T47D (cell line): ENCODE results near the genes ZNF454 and ADAMTS2.

GRCh38 chr5:177495322-177496005 is 1.9 kb downstream of the PDLIM7 start:
- RRBS = no CpG with 5 or more reads among the region's 12 CpGs

GRCh38 chr5:177502977-177504158 is 6.0 kb upstream of the PDLIM7 start:
- RRBS = 82% methylated on average over 7 of the region's 44 CpGs

- RRBS = no CpG with 5 or more reads among the region's 5 CpGs
Observed at GRCh38 chr5:177693813-177694132, 93.8 kb downstream of the B4GALT7 start.

DNA sequence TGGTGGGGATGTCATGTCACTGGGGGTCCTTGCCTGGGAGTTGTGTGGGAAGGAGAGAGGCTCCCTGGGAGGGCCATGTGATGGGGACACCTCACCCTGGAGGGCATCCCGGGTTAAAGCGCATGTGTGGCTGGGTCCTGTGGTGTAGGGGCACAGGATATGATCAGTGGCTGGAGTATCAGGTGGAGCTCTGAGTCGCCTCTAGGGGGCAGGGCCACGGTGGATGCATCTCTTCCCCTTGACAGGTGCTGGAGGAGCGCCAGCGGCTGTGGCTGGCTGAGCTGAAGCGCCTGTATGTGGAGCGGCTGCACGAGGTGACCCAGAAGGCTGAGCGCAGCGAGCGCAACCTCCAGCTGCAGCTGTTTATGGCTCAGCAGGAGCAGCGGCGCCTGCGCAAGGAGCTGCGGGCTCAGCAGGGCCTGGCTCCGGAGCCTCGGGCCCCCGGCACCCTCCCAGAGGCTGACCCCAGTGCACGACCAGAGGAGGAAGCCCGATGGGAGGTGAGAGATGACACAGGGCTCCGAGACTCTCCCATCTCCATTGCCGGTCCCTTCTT is 7.6 kb downstream of the N4BP3 start:
- RRBS = 94% methylated on average over 4 of the region's 23 CpGs

GRCh38 chr5:178121469-178122112 is 8.3 kb downstream of the N4BP3 start:
- RRBS = 73% methylated on average over 5 of the region's 33 CpGs

GRCh38 chr5:178126236-178127174 is 4.3 kb upstream of the RMND5B start:
- RRBS = no CpG with 5 or more reads among the region's 18 CpGs

DNA sequence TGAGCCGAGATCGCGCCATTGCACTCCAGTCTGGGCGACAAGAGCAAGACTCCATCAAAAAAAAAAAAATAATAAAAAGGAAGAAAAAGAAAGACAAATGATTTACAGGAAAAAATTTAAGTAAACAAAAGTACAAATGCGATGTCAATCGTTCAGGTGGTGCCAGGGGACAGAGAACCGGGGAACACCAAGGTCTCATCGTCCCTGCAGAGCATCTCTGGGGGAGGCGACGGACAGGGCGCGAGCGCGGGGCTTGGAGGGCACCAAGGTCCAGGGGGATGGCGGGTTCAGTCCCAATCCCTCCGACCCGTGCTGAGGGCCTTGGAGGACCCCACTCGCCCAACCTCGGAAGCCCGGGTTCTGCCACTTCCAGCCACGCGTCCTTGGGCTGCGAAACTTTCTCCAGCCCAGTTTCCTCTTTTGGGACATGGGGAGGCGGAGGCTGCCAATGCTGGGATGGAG is 549 bp upstream of the HNRNPAB start:
- RRBS = no CpG with 5 or more reads among the region's 24 CpGs

DNA sequence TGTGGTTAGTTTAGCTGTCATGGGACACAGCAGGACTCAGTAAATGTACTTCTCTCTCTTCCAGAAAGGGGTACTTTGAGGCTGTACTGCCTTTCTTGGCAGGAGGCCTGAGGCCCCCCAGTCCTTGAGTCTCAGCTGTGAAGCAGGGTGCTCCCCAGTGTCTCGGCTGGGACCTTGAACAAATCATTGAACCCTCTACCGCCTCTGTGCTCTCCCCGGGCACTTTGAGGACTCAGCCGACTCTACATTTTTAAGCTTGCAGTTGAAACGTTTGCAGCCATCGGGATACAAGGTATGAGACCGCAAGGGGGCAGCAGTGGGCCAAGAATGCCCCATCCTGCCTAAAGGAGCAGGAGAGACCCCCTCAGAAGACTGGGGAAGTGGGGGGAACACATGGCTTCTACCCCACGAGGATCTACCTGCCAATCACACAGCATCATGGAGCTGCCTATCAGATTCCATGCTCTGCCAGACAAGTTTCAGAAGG is 2.3 kb upstream of the PHYKPL start:
- RRBS = no CpG with 5 or more reads among the region's 8 CpGs

DNA sequence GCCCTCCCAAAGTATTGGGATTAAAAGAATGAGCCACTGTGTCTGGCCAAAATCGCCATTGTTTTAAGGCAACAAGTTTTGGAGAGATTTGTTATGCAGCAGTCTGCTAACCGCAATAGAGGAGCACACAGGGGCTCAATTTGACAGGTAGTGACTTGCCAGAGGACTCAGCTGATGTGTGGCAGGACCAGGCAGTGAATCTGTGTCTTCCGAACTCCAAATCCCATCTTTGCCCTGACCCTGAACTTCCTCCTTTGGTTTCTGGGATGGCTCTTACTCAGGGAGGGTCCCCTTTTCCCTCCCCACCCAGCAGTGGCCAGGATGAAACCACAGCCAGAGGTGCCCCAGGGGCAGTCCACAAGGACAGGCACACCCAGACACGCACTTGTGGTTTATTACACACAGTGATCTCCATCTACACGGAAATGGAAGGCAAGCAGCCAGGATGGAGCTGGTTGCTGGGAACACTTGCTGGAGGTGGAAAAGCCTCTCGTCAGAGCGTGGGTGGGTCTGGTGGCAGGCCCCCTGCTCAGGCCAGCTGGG is 4.7 kb upstream of the PHYKPL start:
- RRBS = no CpG with 5 or more reads among the region's 7 CpGs

DNA sequence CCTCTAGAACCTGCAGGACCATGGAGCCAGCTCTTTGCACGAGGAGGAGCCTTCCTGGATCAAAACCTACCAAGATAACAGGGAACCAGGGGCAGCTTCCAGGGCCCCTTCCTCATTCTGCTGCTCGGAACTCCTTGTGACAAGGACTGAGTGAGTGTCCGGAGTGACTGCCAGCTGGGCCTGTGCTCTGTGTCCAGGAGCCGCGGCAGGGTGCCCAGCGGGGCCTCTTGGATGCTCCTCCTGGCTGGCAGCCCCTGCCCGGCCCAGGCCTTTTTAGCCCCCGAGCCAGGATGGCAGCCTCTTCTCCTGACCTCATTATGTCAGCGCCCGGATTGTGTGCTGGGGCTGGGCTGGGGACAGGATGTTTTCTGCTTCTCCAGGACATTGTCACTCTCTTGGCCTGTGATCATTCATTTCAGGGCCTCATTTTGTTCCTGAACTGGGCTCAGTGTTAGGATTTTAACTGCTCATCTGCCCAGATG is 161.8 kb downstream of the COL23A1 start:
- RRBS = 68% methylated on average over 5 of the region's 10 CpGs

GRCh38 chr5:178460361-178460700 is 129.9 kb downstream of the COL23A1 start:
- RRBS = no CpG with 5 or more reads among the region's 6 CpGs

GRCh38 chr5:178542396-178542973 is 47.7 kb downstream of the COL23A1 start:
- RRBS = no CpG with 5 or more reads among the region's 7 CpGs

DNA sequence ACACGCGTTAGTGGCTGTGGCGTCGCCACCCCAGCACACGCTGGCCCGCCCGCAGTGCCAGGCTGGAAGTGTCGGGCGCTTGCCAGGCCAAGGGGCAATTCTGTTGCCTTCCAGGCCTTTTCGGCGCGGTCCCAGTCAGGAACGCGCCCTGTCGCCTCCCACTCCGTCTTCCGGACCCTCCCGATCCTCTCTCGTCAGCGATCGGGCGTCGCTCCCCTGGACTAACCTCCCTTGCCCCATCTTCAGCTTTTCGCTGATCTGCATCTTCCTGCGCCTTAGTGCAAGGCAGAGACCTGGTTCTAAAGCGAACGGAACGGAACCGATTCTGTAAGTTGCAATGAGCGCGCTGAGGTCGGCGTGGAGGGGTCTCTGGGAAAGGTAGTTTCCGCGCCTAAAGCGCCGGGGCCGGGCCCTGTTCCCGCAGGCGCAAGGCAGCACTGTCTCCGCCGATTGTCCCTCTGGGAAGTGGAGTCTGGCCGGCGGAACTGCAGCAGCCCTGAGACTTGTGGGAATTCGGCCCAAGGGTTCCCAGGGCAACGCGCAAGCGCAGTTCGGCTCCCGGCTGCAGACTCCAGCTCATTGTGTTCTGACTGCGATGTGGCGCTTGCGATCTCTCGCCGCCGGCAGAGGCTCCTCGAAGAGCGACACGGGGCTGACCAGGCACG is at the start of gene ZNF454:
Gene ZNF454, plus strand, starts transcription at position 554 of the 665 bp plus-strand sequence.
- RRBS = 18% methylated on average over 18 of the region's 60 CpGs

- RRBS = no CpG with 5 or more reads among the region's 18 CpGs
Observed at GRCh38 chr5:179190855-179191279, 130.7 kb downstream of the ZNF354C start.

DNA sequence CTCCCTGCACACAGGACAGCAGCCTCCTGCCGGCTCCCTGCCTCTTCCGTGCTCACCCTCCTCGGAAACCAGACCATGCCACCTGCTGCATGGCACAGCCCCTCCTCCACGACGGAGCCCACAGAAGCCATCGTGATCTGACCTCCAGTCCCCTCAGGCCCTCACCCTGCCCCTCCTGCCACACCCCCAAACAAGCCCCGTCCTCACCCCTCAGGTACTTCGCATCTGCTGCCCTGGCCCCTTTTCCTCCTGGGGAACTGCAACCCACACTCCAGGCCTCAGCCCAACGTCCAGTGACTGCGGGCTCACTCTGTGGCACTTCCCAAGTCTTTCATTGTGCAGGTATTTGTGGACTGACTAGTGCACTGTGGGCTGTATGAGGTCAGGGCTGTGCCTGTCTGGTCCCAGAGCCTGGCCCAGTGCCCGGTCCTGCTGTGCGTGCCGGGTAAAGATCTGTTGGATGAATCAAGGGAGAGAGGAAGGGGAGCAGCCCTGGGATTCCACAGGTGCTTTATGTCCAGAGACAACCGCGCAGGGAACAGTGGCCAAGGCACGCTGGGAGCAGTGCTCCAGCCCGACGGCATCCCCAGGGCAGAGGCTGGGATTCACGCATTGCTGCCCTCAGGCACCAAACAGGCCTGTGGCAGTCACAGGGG is 86.1 kb downstream of the ADAMTS2 start:
- RRBS = 47% methylated on average over 1 of the region's 19 CpGs

DNA sequence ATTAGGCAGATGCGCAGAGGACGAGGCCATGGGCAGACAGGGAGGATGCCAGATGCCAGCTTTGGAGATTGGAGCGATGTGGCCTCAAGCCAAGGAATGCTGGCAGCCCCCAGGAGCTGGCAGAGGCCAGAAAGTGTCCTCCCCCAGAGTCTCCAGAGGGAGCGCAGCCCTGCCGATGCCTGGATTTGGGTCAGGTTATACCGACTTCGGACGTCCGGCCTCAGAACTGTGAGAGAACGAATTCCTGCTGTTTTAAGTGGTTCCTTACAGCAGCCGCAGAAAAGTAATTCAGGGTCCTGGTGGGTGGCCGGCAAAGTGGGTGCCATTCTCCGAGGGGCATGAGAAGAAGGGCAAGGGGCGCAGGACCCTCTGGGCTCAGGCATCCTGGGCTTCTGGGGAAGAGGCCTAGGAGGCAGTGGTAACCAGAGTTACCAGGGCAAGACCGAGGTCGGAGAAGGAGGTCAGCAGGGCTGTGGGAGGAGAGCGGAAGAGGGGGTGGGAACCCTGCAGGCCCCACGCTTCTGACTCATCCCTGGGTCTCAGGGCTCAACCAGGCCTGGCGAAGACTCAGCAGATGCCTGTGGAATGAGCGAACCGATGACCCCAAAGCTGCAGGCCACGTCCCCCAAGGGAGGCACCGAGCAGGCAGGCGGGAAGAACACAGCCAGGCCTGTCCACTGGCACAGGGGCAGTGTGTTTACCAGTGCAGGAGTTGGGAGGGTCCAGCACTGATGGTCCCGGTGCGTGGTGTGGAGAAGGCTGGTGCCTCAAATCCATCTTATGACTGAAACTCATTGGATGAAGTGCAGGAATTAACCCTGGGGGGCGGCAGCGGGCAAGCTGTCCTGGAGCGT is 69.5 kb downstream of the ADAMTS2 start:
- RRBS = 17% methylated on average over 2 of the region's 29 CpGs

GRCh38 chr5:179288430-179288809 is 56.8 kb downstream of the ADAMTS2 start:
- RRBS = no CpG with 5 or more reads among the region's 10 CpGs

GRCh38 chr5:179345186-179345794 is at the start of gene ADAMTS2:
ADAMTS2 (minus strand) TSS chr5:179345461.
- RRBS = 2% methylated on average over 33 of the region's 94 CpGs

DNA sequence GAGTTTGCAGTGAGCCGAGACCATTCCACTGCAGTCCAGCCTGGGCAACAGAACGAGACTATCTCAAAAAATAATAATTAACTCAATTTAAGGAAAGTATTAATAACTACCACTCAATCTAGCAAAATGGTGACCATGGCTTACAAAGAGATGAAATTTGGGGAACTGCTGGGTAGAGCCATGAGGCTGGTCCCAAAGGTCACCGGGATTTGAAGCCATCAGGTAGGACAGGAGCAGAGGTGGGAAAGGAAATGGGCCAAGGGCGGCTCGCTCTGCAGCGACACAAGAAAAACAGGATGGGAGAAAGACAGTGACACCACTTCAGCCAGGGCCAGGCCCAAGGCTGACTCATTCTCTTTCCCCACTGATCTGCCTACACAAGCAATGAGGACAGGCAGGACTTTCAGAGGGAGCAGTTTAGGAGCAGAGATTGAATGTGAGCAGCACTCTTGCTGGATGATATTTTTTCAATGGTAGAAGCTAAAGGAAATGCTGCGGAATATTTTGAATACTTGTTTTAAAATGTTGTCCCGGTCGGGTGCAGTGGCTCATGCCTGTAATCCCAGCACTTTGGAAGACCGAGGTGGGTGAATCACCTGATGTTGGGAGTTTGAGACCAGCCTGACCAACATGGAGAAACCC is 3.5 kb downstream of the RUFY1 start:
- RRBS = no CpG with 5 or more reads among the region's 10 CpGs

DNA sequence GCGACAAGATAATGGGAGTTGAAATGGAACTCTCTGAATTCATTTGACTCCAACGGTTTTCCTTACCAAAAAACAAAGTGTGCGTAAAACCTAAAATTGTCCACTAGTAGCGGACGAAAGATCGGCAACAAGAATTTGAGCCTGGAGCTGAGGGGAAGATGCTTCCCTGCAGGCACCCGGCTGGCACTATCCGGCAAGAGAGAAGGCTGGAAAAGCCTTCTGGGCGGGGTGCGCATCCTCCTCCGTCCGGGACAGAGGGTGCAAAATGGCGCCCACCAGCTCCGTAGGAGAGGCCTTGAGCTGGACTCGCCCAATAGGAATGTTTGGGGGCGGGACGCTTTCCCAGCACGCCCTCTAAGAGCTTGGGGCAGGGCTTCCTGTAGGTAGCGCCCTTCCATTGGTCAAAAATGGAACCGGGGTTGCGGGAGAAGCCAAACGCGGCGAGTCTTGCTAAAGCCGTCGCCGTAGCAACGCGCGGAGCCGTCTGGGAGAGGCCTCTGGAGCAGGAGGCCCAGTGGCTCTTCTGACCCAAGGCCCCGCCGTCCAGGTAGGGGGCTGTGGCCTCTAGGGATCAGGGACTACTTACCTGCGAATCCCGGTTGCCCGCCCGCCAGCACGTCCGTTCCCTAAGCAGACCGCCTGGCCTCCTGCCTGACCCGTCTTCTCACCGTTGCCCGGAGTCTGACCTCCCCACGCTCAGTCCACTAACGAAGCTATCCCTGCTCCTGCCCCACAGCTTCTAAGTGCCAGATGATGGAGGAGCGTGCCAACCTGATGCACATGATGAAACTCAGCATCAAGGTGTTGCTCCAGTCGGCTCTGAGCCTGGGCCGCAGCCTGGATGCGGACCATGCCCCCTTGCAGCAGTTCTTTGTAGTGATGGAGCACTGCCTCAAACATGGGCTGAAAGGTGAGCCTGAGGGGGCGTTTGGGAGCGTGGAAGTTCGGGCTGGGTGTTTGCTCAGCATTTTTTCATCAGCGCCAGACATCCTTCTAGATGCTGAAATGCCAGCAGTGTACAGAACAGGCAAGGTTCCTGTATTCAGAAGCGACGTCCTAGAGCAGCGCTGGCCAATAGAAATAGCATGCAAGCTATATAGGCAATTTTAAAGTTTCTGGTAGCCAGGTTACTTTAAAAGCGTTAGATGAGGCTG is 9.3 kb downstream of the RUFY1 start:
- RRBS = 1% methylated on average over 13 of the region's 57 CpGs